ENCODE measurements around the genes PANK4 and ACTRT2.

DNA sequence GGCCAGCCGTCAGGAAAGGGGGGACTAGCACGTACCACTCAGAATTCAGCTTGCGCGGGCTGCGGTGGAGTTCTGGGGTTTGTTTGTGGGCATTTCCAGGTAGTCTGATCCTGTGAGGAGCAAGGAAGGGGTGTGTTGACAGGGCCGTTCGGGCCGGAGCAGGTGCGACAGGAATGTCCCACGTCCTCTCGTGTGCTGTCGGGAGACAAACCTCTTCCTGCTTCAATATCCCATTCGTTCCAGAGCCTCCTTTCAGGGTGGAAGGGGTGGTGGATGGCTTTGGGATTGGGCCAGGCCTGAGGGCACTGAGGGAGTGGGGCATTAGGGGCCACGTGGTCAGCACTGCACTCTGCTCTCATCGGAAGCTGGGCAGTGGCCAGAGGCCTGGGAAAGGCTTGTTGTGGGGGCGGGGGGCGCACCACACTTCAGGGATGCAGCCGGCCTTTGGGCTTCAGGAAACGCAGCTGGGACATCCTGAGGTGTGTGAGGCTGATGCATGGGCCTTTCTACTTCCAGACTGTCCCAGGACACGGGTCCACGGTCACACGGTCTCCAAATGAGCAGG, 39.2 kb downstream of the SKI start:
- PRO-cap: no peak
CAGE:
- cytosol, long polyA plus RNA: no peak
- long polyA plus RNA: no peak
- nucleus, long polyA plus RNA: no peak

DNA sequence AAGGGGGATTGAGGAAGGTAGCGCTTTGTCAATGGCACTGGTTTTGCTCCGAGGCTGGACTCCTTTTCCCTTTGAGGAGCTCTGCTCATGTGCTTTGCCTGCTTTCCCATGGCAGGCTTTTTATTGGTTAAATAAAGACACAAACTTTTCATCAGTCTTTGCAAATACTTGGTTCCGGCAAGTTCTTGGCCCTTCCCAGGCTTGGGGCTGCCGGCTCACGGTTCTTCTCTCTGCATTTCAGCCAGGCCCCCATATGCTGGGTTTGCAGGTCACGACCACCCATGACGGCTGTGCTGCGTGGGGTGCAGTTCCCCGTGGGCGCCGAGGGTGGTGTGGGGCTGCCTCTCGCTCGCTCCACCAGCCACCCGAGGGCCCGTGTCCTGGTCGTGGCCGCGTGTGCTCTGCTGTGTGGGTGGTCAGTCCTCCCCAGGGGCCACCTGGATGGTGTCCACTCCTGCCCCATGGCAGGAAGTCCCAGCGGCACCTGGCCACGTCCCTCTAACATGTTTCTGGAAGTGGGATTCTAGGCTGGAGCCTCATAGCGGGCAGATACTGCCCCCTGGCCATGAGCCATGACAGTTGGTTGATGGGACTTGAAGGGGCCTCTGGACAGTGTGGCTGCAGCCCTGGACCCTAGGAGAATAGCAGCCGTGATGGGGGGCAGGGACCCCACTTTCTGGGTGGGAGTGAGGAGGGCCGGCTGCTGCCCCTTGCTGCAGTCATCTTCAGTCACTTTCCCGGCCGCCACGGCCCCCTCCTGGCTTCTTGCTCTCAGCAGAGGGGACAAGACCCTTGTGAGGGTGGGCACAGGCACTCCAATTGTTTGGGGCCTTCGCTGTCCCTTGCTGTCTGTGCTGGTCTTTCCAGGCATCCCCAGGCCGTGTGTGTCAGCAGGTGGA, 46.2 kb downstream of the SKI start:
- PRO-cap: no peak
CAGE:
- cytosol, long polyA plus RNA: no peak
- long polyA plus RNA: no peak
- nucleus, long polyA plus RNA: no peak

- PRO-cap: no peak
CAGE:
- cytosol, long polyA plus RNA: no peak
- long polyA plus RNA: no peak
- nucleus, long polyA plus RNA: no peak
Observed at GRCh38 chr1:2278778-2279700, 50.9 kb downstream of the SKI start.

GRCh38 chr1:2298728-2299666, 70.9 kb downstream of the SKI start:
- PRO-cap: no peak
CAGE:
- cytosol, long polyA plus RNA: no peak
- long polyA plus RNA: no peak
- nucleus, long polyA plus RNA: no peak

- PRO-cap: no peak
CAGE:
- cytosol, long polyA plus RNA: no peak
- long polyA plus RNA: no peak
- nucleus, long polyA plus RNA: no peak
Observed at GRCh38 chr1:2309523-2310923, 81.3 kb downstream of the MORN1 start.

DNA sequence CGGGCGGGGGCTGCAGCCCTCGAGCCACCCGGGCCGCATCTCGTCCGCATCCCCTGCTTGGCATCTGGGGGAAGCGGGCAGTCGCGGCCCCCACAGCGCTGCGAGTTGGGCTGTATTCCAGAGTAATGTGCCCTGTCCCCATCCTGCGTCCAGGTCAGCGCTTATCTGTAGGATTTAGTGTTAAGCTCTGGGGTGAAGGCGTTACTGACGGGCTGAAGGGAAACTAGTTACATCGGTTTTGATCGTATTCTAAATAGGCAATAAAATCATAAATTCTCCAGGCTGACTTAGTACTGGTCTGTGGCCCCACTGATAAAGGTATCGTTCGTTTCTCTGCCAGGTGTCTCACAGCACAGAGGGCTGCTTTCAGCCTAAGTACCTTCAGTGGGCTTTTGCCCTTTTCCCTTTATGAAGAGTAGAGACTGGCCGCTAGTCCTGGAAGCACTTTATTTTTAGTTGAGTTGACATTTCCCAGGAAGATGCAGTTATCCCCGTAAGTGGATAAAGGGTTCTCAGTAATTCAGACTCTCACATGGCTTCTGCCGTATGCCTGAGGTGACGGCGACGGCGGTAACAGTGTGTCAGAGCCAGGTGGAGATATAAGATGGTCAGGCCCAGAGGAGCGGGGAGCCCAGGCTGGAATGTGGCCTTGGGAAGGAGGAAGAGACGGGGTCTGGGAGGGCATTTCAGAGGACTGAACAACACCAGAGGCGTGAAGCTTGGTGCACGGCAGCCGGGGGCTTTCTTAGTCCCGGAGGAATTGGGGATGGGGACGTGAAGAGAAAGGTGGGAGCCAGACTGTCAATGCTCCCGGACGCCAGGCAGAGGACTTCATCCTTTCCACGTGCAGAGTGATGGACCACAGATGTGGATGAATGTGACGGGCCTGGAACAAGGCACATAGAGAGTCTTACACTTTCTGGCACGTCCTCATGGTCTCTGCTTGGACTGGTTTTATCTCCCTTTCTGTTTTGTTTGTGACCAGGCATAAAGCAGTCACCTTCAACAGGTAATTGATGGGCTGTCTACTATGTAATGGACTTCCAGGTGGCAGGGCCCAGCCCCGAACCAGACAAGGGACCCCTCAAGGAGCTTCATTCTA, 933 bp downstream of the RER1 start:
- PRO-cap: no peak
CAGE:
- cytosol, long polyA plus RNA: no peak
- long polyA plus RNA: no peak
- nucleus, long polyA plus RNA: no peak

DNA sequence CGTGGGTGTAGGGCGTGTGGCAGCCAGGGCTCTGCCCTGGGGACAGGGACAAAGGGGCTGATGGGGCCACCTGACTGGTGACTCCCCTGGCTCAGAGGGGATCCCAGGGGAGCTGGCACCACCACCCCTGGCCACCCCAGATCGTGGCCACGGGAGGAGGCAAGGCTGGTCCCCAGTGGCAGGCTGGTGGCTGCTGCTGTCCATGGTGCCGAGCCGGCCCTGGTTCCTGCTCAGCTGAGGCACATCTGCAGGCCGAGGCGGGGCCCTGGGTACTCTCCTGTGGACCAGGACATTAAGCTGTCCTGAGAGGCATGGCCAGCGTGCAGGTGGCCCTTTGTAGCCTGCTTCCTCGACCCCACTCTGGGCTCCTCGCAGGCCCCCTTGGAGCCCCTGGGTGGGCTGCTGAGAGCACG, 6.5 kb downstream of the PLCH2 start:
- PRO-cap: no peak
CAGE:
- cytosol, long polyA plus RNA: no peak
- long polyA plus RNA: no peak
- nucleus, long polyA plus RNA: no peak

DNA sequence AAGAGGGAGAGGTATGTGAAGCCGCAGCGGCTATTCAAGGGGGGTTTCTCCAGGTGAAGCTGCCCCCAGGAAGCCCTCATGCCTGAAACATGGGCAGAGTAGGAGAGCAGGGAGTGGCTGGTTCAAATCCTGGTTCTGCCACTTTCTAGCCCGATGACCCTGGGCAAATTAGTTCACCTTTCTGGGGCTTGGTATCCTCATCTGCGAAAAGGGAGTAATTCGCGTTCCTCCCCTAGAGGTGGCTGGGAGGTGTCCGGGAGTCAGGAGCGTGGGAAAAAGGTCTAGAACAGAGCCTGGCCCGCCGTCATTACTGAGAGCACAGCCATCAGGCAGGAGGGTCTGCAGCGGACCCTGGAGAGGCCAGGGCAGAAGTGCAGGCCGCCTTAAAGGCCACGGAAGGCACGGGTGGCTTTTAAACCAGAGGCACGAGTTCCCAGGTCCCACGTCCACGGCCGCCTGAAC, 941 bp downstream of the PANK4 start:
- PRO-cap: no peak
CAGE:
- cytosol, long polyA plus RNA: no peak
- long polyA plus RNA: no peak
- nucleus, long polyA plus RNA: no peak

DNA sequence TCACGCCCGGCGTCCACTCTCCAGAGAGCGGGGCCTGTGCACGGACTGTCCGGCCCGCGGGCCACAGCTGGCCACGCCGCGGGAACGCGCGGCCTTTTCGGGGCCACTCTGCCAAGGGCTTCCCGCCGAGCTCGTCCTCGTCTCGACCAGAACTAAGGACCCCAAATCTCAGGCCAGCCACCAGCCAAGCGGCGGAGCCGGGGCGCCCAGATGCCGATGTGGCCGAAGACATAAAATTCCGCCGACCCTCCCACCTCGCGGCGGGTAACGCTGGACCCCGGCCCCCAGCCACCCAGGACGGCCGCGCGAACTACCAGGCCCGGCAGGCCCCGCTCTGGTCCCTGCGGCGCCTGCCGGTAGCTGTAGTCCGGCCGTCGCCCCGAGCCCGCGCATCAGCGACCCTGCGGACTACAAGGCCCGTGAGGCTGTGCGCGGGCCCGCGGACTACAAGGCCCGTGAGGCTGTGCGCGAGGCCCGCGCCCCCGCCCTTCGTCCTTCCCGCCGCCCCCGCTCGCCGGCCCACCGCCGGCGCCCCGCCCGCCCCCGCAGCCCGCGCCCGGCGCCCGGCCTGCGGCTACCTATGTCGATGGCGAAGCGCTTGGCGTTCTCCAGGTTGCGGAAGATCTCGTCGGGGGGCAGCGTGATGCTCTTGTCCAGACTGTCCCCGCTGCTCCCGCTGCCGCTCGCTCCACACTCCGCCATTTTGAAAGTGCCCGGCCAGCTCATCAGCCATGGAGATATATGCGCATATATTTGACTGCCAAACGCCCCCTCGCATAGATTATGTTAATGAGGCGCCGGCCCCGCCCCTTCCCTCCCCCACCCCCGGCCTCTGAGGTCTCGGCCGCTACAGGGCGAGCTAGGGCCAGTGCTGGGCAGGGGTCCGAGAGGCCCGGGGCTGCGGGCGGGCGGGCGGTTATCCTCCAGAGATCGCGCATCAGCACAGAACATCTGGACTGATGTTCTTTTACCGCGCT, at the start of gene PANK4:
Gene PANK4, minus strand, starts transcription at position 711 of the 977 bp plus-strand sequence.
- PRO-cap: bidirectional peak, plus-strand start at position 868 of the sequence, minus-strand start at position 713 of the sequence
CAGE:
- cytosol, long polyA plus RNA: no peak
- long polyA plus RNA: start-site peak on the minus strand centred at position 721 of the sequence, 14 bp wide, 45 and 26 reads in 2 replicates
- nucleus, long polyA plus RNA: no peak

DNA sequence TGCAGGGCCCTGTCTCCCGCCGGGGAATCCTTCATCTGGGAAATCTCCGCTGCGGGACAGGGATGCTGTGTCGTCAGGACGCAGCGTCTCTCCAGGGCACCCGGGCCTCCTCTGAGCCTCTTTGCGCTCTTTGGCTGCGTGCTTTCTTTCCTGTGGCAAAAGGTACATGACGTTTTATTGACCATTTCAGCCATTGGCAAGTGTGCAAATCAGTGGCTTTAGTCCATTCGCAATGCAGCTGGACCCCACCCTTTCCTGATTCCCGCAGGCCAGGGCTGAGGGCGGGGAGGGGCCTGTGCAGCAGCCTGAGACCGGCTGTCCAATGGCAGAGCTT, 6.1 kb upstream of the TNFRSF14 start:
- PRO-cap: no peak
CAGE:
- cytosol, long polyA plus RNA: no peak
- long polyA plus RNA: no peak
- nucleus, long polyA plus RNA: no peak

- PRO-cap: no peak
CAGE:
- cytosol, long polyA plus RNA: no peak
- long polyA plus RNA: no peak
- nucleus, long polyA plus RNA: no peak
Observed at GRCh38 chr1:2562536-2564025, 6.9 kb downstream of the TNFRSF14 start.

GRCh38 chr1:2642320-2642858, 9.6 kb upstream of the MMEL1 start:
- PRO-cap: no peak
CAGE:
- cytosol, long polyA plus RNA: no peak
- long polyA plus RNA: no peak
- nucleus, long polyA plus RNA: no peak

DNA sequence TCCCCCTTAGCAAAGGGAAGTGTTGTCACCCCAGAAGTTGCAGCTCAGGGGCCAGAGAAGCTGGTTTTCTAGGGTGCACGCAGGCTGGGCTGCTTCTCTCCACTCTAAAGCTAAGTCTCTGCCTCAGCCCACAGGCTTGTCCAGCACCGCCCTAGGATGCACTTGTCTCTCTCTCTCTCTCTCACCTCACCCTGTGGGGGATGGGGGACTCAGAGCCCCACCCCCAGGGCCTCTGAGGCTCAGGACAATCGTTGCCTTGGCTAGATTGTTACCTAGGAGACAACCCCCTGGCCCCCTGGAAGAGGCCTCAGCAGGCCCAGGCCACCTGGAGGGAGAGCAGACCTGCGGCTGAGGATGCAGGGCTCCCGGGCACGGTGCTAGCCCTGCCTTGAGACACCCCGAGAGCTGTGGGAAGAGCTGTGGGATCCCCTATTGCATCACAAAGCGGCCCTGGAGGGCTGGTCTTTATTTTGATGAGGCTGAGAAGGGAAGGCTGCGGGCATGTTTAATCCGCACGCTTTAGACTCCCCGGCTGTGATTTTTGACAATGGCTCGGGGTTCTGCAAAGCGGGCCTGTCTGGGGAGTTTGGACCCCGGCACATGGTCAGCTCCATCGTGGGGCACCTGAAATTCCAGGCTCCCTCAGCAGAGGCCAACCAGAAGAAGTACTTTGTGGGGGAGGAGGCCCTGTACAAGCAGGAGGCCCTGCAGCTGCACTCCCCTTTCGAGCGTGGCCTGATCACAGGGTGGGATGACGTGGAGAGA, at the start of gene ACTRT2:
Gene ACTRT2, plus strand, starts transcription at position 282 of the 765 bp plus-strand sequence.
- PRO-cap: no peak
CAGE:
- cytosol, long polyA plus RNA: no peak
- long polyA plus RNA: no peak
- nucleus, long polyA plus RNA: no peak

- PRO-cap: no peak
CAGE:
- cytosol, long polyA plus RNA: no peak
- long polyA plus RNA: no peak
- nucleus, long polyA plus RNA: no peak
Observed at GRCh38 chr1:3063010-3063537, 5.9 kb upstream of the PRDM16 start.

DNA sequence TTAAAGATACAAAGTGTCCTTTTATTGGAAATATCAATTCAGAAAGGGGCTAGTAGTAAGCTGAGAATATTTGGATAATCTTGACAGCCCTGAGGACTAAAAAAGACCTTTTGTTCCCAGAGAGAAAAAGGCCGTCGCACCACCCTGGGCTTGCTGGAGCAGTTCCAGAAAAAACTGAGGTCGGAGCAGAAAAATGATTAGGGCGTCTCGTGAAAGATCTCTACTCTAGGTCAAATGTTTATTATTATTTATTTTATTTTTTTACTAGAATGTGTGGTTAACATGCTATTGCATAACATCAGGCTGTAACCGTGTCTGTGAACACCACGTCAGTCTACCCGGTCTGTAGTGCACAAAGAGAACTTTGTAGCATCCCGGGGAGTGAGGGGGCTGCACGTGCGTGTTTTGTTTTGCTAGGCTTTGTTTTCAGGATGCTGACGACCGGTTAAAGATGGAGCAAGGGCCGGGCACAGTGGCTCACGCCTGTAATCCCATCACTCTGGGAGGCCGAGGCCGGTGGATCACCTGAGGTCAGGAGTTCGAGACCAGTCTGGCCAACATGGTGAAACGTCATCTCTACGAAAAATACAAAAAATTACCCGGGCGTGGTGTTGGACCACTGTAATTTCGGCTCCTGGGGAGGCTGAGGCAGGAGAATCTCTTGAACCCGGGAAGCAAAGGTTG, 87.8 kb upstream of the ARHGEF16 start:
- PRO-cap: no peak
CAGE:
- cytosol, long polyA plus RNA: no peak
- long polyA plus RNA: no peak
- nucleus, long polyA plus RNA: no peak

DNA sequence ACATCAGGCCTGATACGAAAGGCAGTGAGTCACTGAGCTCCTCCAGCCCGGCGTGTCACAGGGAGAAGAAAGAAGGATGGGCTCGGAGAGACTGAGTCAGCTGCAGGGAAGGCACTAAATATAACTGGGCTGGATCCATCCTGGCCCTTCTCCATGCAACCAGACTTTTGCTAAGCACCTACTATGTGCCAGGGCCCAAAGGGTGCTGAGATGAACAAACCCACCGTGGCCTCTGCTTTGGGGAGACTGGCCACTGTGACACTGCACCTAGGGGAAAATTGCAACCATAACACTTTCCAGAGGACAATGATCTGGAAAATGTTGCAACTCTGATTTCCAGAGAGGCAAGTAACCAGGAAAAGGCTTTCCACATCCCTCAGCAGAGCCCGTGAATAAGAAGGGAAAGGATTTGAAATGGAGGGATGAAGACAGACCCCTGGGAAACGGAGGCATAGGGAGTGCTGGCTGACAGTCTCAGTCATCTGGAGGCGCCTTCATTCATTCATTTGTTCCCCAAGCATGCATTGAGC, 84.5 kb upstream of the ARHGEF16 start:
- PRO-cap: no peak
CAGE:
- cytosol, long polyA plus RNA: no peak
- long polyA plus RNA: no peak
- nucleus, long polyA plus RNA: no peak

DNA sequence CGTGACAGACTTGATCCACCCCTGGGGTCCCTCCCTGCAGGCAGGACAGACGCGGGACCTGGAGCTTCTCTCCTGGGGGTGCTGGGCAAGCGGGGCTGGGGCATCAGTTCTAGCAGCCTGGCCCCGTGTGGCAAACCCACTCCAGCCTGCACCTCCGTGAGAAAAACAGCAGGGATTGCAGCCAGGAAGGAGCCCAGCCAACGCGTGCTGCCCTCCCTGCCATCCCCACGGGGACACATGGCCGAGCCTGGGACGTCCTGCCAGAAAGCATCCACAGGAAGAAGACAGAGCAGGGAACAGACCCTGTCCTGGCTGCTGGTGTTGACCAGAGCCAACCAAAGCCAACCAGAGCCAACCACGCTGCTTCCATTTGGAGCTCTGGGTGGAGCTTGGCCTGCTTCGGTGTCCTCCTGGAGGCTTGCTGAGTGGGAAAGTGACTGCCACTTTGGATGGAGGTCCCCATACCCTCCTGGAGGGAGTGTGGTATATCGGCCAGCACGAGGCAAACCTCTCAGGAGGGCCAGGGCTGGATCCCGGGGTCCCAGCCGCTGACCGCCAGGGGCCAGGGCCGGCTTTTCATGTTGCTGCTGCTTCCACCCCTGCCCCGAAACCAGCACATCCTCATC, 80.8 kb upstream of the ARHGEF16 start:
- PRO-cap: no peak
CAGE:
- cytosol, long polyA plus RNA: no peak
- long polyA plus RNA: no peak
- nucleus, long polyA plus RNA: no peak

- PRO-cap: no peak
CAGE:
- cytosol, long polyA plus RNA: no peak
- long polyA plus RNA: no peak
- nucleus, long polyA plus RNA: no peak
Observed at GRCh38 chr1:3393017-3394220, 61.0 kb upstream of the ARHGEF16 start.

DNA sequence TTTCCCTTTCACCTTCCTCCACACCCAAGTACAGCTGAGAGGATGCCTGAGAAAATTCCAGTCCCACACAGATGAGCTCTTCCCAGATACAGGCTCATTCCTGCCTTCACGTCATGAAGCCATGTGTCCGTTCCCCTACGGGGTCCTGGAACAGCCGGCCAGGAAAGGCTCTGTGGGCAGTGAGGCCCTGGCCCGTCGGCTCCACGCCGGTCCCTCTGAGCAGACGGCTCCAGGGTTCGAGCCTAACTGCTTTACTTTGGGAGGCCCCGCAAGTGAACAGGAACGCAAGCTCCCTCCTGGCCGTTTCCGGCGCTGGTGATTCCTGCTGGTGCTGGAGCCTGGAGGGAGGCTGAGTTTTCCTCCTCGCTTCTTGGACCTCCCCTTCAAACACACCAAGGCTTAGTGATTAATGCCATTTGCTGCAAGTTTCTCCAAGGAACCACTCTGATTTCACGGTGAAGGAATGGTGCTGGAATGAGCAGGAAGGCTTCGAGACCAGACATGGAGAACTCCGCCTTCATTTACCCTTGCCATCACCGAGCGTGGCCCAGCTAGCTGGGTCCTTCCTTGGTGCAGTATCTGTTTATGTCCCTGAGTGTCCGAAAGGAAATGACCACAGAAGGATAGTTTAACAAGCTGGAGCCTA, 57.0 kb upstream of the ARHGEF16 start:
- PRO-cap: no peak
CAGE:
- cytosol, long polyA plus RNA: no peak
- long polyA plus RNA: no peak
- nucleus, long polyA plus RNA: no peak

DNA sequence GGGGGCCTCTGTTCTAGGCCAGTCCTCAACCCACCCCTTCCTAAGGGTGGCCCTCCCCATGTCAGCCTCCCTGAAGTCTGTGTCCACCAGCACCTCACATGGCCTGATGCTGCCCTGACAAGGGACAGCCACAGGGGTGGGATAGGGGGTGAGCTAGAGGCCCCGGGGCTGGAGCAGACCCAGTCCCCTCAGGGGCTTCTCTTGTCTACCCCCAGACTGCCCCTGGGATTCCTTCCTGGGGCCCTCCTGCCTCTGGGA, 15.0 kb upstream of the ARHGEF16 start:
- PRO-cap: no peak
CAGE:
- cytosol, long polyA plus RNA: no peak
- long polyA plus RNA: no peak
- nucleus, long polyA plus RNA: no peak